ENCODE data around the gene SETBP1.

- PRO-cap = no peak
Measured at GRCh38 chr18:39701839-39702345, 2136.3 kb upstream of the CELF4 start.

DNA sequence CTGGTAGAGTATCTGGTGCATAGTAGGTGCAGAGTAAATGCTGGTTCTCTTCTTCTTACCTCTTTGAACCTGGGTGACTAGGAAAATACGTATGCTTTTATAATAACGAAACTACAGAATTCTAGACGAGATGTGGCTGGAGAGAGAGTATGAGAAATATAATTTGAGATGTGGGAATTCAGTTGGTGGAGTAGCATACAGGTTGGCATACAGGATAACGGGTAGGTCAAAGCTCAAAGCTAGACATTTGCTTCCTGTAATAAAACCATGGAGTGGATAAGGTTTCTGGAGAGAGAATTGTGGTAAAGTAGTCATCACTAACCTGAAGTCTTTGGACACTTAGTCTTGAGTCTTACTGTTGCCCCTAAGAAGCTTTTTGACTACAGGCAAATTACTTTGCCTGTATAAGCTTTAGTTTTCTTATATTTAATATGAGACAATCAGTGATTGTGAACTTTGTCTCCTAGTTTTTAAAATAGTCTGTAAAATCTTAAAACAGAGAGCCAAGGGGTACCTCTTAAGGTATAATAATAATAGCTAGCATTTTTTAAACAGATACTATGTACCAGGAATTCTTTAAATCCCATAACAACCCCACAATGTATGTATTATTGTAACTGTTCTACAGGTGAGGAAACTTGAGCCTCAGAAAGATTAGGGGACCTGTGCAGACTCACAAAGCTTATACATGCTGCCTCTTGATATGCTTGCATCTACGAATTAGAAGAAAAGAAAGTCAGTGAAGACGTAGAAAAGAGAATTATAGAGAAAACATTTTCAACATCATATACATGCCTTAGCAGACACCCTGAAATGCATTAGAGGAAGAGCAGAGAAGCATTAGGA is 42.3 kb downstream of the PIK3C3 start:
- PRO-cap = no peak

GRCh38 chr18:42113642-42114274 is 158.7 kb downstream of the PIK3C3 start:
- PRO-cap = no peak

- PRO-cap = no peak
Measured at GRCh38 chr18:42446129-42446779, 491.2 kb downstream of the PIK3C3 start.

DNA sequence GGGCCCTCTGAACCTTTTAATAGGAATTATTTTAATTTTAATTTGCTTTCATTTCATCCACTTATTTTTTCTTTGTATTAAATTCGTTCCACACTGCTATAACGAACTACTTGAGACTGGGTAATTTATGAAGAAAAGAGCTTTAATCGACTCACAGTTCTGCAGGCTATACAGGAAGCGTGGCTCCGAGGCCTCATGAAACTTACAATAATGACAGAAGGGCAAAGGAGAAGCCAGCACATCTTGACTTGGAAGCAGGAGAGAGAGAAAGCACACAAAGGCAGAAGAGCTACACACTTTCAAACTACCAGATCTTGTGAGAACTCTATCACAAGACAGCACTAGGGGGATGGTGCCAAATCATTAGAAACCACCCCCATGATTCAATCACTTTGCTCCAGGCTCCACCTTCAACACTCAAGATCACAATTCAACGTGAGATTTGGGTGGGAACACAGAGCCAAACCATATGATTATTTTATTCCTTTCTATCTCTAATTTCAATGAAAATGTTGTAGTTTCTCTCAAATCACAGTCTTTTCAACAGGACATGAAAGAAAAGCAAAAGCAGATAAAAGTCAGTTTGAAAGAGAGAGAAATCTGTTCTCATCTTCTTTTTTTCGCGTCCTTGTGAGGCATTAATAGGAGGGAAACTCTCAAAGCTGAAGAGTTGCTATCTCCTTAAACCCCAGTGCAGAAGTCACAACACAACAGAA is 655.9 kb upstream of the SYT4 start:
- PRO-cap = no peak

- PRO-cap = no peak
Measured at GRCh38 chr18:44680744-44681427, at the start of gene SETBP1. Gene SETBP1, plus strand, starts transcription at chr18:44680888.

- PRO-cap = no peak
Measured at GRCh38 chr18:44715165-44715575, 34.5 kb downstream of the SETBP1 start.

- PRO-cap = no peak
Measured at GRCh38 chr18:44715701-44716425, 35.2 kb downstream of the SETBP1 start.

GRCh38 chr18:44741596-44742103 is 61.0 kb downstream of the SETBP1 start:
- PRO-cap = no peak

DNA sequence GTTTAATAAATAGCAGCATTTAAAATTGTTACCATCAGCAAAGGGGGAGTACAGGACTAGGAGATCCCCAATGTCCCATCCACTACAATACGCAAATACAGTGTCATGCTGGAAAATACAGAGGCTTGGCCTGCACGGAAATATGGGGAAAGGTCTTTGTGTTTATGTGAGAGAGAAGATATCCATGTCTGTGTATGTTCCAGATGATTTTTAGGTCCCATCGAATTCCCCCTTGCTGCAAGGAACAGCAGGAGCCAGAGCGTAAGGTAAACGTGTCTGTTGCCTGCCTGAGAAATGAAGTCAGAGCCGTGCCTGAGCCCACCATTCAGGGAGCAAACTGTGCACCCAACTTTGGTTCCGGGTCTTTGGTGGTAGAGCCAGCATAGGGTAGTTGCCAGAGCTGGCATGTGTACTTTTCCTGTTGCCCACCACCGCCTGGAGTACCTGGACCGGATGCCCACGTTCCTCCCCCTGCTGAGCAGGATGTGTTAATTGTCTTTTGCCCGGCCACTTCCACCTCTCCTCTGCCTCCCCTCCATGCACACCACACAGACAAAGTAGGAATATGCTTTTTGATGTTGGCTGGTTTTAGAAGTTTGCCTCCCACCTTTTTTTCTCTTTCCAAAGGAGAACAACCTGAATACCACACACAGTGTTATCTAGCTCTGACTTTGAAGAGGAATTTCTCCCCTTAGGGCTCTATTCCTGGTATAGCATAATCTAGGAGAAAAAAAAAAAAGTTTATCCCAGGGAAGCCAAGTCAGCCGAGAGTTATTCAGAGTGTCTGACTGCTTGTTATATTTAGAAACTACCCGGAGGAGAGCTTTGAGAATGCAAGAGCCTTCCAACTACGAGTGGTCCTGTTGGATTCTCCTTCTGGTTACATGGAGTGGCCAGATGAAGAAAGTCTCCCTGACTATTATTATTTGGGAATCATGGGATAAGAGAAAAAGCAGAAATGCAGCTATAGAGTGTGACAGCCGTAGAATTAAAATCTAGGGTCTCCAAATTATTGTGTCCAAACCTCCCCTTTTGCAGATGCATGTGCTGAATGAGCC is 111.8 kb downstream of the SETBP1 start:
- PRO-cap = no peak

DNA sequence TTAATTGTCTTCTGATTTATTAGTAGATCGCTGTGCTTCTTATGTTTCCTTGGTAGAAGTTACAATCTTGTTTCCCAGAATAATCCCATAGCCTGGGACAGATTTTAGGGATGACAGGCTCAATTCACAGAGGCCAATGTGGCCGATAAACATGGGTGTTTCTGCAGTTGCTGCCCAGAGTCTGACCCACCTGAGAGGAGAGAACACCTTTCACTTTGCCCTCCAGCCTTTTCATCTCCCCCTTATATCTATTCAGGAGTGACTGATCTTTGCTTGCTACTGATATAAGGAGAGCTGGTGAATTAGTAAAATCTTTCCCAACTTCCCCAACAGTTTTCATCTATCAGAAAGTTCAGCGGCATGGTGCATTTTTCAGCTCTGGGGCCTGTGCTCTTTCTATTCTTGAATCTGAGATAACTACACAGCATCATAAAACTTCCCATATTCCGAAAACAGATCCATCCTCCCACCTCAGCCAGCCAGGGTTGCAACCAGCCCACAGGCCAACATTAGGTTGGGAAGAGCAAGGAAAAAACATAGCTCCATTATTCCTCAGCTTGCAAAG is 297.0 kb downstream of the SETBP1 start:
- PRO-cap = no peak

- PRO-cap = no peak
Measured at GRCh38 chr18:45066749-45067382, 386.2 kb downstream of the SETBP1 start.

DNA sequence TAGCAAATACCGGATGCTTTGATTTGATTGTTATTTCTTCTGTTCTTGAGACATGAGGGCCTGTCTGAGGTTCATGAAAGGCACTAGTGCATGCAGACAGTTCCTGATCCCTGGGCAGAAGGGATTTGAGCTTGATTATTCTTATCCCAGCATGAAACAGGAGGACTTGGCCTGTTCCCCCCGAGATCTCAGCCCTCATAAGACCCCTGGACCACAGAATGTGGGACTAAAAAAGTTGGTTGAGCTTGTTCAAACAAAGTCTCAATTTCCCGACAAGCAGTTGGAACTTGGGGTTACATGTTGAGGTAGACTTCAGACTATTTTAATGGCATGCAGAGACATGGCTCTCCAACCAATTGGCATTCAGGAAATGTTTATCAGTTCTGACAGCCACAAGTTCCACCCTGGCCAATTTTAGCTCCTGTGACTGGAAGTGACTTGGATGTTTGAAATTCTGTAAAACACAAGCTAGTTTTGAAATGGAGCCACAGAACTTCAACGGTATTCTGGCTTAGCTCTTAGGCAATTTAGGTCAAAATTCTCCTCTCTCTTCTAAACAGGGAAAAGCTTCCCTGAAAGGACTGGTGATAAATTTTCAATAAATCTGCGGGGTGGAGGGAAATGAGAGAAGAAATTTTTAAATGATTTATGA is 366.9 kb upstream of the SLC14A2 start:
- PRO-cap = no peak

DNA sequence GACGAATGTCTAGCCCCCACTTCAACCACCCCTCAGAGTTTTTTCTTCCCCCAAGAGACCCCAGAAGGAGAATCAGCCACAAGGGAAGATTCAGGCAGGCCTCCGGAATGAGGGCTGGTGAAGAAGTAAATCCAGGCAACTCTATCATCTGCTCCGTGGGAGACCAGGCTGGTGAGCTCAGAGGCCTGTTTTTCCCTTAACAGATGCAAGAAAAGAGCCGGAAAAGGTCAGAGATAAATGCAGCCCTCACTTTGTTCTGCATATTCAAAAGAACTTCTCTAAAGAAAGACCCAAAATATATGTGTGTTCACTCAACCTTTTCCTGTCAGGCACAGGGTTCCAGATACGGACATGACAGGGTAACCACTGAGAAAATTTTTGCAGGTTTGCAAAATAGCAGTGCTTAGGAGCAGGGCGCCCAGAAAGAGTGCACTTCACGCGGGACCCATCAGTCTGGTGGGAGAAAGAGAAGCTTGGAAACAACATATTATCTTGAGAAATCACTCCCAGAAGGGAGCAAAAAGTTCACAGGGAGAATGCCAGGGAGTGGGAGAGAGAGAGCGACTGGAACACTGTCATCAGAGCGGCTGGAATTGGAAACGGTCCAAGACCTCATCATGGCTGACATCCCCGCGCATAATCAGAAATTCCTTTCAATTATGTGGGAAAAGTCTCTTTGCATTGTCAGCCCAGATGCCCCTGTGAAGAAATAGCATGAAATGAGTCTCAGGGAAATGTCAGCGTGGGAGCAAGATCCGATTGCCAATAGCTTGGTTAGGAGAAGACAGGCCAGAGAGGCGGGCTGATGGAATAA is 244.8 kb upstream of the SLC14A2 start:
- PRO-cap = no peak

DNA sequence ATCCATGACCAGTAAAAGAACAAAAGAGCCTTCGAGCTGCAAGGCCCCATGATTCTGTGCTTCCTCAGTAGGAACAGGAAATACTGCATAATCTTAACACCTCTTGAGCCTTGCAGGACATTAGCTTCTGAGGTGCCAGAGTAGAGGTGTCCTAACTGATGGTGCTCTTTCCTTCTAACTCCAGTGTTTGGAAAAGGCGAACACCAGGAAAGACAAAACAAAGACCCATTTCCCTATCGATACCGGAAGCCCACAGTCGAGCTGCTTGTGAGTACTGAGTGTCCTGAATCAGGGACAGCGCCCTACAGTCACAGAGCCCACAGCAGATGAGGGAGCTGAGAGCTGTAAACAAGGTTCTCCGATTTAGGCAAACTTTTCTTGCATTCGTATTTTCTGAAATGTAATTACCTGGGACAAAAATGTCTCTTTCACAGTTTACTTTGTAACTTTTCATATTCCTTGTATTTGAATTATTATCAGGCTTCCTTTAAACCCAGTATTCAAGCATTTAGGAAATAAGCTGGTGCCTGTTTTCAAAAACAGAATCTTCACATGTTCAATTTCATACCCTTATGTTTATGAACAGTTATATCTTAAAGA is 50.8 kb downstream of the SLC14A2 start:
- PRO-cap = unidirectional peak, plus-strand start at position 120 of the sequence

DNA sequence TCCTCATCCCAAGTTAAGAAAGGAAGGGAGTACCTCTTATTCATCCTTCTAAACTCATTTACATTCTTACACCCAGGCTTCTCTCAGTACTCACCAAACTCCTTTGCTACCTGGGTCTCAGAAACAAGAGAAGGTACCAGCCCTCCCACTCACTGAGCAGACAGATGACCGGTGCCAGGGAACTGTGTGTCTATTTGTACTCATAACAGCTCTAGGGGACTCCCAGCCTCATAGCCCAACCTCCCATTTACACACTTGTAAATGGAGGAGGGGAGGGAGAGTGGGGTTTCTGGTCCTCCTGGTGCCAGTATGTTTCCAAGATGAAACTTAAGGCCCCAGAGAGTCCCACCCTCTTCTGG is 42.8 kb upstream of the SIGLEC15 start:
- PRO-cap = no peak

GRCh38 chr18:45836179-45836568 is 10.7 kb downstream of the SIGLEC15 start:
- PRO-cap = no peak

DNA sequence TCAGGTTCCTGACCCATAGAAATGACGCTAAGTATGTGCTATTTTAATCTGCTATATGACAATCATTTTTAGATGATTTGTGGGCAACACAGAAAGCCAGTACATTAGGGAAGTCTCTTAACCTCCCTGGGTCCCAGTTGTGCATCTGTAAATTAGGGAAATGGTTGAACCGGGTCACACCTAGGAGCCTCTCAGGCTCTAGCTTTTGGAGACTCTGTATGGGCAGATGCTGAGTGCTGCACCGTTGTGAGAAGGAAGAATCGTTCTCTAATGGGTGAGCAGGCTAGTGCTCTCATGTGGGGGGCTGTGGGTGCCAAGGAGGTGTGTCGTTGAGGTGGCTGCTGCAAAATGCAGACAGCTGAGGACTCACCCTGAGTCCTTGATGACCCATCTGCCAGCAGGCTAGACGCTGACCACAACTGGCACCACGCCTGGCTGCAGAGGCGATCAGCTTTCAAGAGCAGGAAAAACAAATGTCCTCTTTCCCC is 21.5 kb upstream of the C18orf25 start:
- PRO-cap = no peak

GRCh38 chr18:46388329-46388838 is 54.6 kb downstream of the RNF165 start:
- PRO-cap = no peak

- PRO-cap = no peak
Measured at GRCh38 chr18:46424893-46425570, 91.2 kb downstream of the RNF165 start.